ENCODE measurements around the genes SMIM10, ETDB, CT55, INTS6L, SAGE1, RBMX and GPR101.

DNA sequence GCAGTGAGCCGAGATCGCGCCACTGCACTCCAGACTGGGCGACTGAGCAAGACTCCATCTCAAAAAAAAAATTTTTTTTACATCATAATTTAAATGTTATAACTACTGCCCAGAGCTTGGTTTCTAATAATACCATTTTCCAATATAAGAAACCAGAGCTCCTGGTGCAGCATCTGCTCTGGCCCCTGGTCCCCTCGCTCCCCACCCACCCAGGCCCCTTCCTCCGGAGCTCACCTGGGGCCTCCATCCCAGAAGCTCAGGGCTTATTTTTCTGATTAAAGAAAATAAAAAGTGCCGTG, 11.9 kb upstream of the HPRT1 start:
- PRO-cap: no peak

DNA sequence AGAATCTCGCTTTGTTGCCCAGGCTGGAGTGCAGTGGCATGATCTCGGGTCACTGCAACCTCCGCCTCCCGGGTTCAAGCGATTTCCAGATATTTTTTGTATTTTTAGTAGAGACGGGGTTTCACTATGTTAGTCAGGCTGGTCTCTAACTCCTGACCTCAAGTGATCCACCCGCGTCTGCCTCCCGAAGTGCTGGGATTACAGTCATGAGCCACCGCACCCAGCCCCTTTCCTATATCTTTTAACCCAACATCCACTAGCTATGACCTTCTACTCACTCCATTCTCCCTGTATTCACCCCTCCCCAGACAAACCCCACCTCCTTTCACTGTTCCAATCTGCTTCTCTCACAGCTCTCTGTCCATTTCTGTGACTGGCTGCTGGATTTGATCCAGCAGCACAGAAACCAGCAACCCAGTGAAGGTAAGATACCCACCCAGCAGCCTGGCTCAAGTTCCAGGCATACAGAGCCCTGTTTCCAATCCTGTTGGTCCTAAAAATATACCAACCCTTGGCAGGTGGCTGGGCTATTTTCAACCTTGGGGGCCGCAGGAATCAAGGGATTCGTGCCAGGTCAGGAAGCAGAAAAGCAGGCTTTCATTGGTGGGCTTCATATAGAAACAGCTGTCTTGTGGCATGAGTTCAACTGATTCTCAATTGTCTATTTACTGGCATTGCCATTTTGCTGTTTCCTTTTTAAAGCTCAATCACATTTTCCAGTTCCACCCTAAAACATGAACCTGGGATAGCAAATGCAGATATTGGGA, 18.8 kb upstream of the MOSPD1 start:
- PRO-cap: no peak

DNA sequence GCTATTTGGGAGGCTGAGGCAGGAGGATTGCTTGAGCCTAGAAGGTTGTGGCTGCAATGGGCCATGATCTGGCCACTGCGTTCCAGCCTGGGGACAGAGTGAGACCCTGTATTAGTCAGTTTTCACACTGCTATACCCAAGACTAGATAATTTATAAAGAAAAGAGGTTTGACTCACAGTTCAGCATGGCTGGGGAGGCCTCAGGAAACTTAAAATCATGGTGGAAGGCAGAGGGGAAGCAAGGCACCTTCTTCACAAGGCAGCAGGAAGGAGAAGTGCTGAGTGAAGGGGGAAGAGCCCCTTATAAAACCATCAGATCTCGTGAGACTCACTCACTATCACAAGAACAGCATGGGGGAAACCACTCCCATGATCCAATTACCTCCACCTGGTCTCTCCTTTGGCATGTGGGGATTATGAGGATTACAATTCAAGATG, 31.9 kb upstream of the MOSPD1 start:
- PRO-cap: no peak

DNA sequence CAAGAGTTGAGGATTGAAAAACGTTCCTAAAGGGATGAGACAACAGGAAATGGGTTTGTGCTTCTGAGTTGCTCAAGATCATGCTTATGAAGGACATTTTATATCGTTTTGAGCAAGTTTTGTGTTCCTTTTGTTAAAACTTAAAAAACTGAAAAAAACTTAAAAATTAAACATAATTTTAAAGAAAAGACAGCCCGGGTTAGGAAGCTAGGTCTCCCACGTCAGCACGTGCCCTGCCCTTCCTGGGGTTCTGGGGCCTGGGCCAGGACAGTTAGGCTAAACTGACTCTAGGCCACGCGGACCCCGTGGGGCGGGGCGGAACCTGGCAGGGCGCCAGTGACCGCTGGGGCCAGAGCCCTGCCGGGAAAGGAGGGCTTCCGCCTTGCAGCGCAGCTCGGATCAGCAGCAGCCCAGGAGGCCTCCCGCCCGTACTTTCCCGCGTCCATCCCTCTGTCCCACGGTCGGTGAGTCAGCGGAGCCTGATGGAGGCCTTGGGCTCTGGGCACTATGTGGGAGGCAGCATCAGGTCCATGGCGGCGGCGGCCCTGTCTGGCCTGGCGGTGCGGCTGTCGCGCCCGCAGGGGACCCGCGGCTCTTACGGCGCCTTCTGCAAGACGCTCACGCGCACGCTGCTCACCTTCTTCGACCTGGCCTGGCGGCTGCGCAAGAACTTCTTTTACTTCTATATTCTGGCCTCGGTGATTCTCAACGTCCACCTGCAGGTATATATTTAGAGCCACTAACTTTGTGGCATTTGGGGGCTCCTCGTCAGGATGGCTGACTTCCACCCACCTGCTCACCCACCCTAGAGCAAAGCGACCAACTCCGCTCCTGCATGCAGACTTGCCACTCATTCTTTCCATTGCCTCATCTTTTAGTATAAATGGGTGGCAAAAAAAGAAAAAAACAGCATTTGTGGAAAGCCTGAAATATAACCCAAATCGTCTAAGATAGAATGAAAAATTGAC, at the start of gene SMIM10:
TSS of gene SMIM10 (plus strand) at position 378 of the 968 bp plus-strand sequence.
- PRO-cap: no peak

DNA sequence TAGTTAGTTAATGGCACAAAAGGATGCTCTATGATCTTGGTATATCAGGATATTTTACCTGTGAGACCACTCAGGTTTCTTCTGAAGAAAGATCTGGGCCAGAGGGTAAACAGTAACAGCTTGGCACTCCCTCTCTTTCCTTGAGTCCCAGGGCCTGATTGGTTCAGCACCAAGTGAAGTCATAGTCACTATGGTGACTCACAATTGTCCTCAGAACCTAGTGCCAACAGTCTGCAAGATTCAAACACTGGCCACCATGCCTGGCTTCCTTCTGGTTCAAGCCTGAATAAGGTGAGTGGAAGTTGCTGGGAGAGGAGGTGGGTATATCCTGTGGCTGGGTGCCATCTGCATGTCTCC, at the start of gene ETDB:
TSS of gene ETDB (minus strand) at position 145 of the 357 bp plus-strand sequence.
- PRO-cap: no peak

- PRO-cap: no peak
These were observed at the start of gene CT55 for GRCh38 chrX:135171003-135171703. Gene CT55 (minus strand): TSS chrX:135171398.

DNA sequence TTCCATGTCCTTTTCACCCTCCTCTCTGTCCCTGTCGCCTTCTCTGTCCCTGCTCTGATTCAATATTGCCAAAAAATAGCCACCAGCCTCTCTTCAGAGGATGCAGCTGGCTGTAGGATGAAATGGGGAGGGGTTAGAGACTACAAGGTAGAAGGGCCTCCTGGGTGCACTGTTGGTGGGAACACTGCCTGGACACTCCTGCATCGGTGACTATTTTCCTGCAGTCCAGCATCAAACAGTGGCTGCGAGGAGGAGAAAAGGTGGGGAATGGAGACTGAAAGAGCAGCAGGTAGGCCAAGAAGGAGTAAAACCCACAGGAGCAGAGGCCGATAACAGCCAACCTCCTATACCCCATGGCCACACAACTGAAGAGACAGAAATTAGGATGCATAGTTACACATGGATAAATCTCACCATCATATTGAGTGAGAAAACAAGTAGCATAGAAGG, 12.0 kb downstream of the ZNF75D start:
- PRO-cap: no peak

DNA sequence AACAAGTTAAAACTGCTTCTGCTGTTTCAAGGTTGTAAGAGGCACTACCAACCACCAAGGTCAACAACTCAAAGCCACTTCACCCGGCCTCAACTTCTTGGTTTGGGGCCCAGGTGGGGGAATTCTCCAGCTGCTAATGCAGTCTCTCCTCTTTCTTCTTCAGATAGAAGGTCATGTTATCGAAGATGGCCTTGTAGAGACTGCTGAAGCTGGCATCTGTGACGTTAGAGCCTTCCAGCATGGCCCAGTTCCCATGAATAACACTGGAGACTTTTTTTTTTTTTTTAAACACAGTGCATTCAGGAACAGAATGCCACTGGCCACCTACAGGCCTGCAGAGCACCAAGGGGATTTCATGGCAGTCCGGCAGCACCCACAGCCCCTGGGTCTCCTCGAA, 42.5 kb downstream of the SMIM10L2A start:
- PRO-cap: no peak

DNA sequence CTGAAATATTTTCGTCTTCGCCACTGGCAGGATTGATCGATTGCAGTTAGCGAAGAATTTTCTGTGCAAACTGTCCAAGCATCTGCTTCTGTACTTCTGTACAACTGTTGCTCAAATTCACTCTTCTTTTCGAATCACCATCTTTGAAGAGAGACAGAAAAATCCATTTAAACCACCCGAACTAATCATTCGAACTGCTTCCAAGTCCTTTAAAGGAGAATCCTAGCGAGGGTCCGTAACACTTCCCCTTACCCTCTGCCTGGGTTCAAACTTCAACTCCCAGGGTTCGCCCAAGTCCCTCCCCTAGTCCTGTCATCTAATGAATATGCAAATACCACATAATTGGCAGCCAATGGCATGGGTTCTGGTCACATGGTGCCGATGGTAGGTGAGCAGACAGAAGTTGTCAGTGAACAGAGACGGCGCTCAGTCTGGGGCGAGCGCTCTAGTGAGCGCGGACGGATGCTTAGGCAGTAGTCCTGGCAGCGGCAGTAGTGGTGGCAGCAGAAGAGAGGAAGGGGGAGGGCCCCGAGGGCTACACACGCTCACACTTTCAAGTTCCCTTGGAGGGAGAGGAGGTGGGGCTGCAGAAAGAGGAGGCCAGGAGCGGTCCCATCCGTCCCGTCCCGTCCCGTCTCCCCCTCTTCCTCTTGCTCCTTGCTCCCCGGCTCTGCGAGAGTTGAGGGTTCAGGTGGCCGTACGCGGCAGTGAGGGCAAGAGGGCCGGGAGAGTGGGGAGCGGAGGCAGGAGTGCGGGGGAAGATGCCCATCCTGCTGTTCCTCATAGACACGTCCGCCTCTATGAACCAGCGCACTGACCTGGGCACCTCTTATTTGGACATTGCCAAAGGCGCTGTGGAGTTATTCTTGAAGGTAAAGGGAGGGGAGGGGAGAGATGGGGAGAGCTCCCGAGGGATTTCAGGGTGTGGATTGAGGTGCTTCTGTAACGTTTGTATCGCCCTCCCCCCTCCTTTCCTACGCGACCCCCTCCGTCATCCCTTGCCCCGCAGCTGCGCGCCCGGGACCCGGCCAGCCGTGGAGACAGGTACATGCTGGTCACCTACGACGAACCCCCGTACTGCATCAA, at the start of gene INTS6L:
TSS of gene INTS6L (plus strand) at position 429 of the 1,086 bp plus-strand sequence.
- PRO-cap: unidirectional peak, plus-strand start at position 429 of the sequence

GRCh38 chrX:135893175-135894017, at the start of gene SAGE1:
Gene SAGE1 (plus strand): TSS chrX:135893716.
- PRO-cap: no peak

- PRO-cap: no peak
These were observed 60.4 kb downstream of the SLC9A6 start for GRCh38 chrX:136045469-136046227.

GRCh38 chrX:136127073-136127569, 69.7 kb upstream of the FHL1 start:
- PRO-cap: no peak

DNA sequence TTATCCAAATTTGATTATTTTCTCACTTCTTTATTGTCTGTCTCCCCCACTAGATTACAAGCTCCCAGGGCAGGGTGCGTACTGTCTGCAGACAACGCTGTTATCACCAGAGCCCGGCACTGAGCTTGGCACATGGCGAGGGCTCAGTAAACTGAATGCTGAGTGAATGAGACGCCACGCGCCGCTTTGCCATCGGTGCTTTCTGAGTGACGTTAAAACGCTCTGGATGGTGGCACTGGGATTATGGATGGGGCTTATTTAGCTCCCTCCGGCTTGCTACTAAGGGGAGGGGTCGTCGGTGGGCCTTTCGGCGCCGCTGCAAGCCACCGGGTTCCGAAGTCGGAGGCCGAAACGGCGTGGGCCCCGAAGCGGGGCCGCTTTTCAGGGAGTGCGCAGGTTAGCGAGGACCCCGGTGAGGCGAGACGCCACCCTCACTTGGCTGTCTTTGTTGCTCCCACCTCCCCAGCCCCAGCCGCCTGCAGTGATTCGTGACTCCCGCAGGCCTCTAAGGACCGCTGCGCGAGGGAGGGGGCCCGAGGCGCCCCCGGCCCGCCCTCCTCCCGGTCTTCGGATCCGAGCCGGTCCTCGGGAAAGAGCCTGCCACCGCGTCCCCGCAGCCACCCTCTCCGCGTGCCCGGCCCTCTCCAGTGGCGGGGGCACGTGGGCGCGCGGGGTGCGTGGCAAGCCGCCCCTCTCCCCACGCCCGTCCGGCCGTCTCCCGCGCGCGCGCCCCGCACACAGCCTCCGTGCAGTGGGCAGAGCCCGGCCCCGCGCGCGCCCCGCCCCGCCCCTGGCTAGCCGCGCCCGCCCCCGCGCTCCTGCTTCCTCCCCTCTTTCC, 50.0 kb upstream of the FHL1 start:
- PRO-cap: unidirectional peak, minus-strand start at position 720 of the sequence

GRCh38 chrX:136195443-136195660, 1.5 kb upstream of the FHL1 start:
- PRO-cap: no peak

DNA sequence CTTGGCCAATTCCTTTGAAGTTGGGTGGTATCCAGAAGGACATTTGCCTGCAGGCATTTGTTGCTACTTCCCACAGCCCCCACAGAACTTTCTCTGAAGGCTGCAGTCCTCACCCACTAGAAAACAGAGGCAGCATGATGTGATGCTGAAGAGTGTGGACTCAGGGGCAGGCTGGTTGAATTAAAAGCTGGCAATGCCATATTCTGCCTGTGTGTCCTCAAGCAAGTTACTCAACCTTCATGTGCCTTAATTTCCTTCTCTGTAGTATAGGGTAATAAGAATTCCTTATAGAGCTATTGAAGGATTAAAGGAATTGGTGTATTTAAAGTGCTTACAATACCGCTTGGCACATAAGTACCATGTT, 87.5 kb downstream of the ADGRG4 start:
- PRO-cap: no peak

GRCh38 chrX:136510552-136510935, 13.2 kb downstream of the HTATSF1 start:
- PRO-cap: no peak

GRCh38 chrX:136587815-136588363, 55.9 kb downstream of the VGLL1 start:
- PRO-cap: no peak

- PRO-cap: no peak
These were observed 65.5 kb downstream of the ARHGEF6 start for GRCh38 chrX:136715229-136715721.

DNA sequence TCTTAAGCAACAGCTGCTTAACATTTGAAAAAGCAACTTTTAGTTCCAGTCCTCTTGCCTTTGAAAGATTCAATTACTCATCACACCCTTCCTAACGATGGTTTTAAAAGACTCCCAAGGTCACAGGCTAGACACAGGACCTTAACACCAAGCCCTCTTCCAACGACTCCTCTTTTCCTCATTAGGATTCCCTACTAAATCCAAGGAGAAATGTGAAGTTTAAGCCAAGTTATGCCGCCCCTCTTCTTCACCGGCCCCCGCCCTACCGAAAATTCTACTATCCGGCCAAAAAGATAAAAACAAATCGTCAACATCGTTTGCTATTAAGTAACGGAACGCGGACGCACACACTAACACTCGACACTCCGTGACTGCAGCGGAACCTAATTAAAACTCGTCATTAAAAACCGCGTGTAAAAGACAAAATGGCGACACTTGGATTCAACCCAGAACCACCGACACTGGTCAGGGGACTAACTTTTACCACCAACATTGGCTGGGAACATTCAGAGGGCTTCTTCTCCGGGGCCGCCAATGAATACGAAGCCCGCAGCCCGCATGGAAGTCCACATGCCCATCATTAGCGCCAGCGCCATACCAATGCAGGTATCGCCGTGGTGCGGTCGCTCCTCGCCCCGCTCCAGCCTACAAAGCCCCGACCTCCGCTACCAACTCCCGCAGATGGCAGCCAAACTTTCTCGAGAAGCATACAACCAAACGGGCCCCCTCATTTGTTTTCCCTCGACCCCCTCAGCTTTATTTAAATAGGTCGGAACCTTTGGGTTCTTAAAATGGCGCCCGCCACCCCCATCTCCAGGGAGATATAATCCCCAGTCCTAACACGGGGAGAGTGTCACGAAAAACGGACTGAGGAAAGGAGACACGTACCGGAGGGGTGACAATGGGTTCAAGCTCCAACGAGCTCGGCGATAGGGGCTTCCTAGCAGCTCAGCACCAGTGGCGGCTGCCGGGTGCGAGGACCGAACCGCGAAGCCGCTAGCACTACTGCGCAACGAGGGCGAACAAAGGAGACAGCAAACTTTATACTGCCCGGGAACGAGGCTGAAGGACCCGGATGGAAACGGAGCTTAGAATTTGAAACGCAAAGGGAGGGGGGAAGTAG, at the start of gene RBMX:
TSS of gene RBMX (minus strand) at position 1,017 of the 1,123 bp plus-strand sequence.
- PRO-cap: unidirectional peak, minus-strand start at position 1,017 of the sequence

- PRO-cap: no peak
These were observed at the start of gene GPR101 for GRCh38 chrX:137033925-137034131. Gene GPR101 (minus strand): TSS chrX:137033995.